Melanocyte of skin (primary cell): ENCODE measurements around the gene WNT9A.

GRCh38 chr1:226223768-226224625 lies 533 bp downstream of the MIXL1 start:
- CAGE, long polyA plus RNA, 2 experiments = no peak in any of the 2 experiments

DNA sequence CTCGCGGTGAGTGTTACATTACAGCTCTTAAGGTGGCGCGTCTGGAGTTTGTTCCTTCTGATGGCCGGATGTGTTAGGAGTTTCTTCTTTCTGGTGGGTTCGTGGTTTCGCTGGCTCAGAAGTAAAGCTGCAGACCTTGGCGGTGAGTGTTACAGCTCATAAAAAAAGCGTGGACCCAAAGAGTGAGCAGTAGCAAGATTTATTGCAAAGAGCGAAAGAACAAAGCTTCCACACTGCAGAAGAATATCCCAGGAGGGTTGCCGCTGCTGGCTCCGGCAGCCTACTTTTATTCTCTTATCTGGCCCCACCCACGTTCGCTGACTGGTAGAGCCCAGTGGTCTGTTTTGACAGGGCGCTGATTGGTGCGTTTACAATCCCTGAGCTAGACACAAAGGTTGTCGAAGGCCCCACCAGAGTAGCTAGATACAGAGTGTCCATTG lies 17.8 kb upstream of the PARP1 start:
- CAGE, long polyA plus RNA, 2 experiments = no peak in any of the 2 experiments

GRCh38 chr1:226637060-226637627 lies 88.6 kb downstream of the STUM start:
- CAGE, long polyA plus RNA, 2 experiments = no peak in any of the 2 experiments

DNA sequence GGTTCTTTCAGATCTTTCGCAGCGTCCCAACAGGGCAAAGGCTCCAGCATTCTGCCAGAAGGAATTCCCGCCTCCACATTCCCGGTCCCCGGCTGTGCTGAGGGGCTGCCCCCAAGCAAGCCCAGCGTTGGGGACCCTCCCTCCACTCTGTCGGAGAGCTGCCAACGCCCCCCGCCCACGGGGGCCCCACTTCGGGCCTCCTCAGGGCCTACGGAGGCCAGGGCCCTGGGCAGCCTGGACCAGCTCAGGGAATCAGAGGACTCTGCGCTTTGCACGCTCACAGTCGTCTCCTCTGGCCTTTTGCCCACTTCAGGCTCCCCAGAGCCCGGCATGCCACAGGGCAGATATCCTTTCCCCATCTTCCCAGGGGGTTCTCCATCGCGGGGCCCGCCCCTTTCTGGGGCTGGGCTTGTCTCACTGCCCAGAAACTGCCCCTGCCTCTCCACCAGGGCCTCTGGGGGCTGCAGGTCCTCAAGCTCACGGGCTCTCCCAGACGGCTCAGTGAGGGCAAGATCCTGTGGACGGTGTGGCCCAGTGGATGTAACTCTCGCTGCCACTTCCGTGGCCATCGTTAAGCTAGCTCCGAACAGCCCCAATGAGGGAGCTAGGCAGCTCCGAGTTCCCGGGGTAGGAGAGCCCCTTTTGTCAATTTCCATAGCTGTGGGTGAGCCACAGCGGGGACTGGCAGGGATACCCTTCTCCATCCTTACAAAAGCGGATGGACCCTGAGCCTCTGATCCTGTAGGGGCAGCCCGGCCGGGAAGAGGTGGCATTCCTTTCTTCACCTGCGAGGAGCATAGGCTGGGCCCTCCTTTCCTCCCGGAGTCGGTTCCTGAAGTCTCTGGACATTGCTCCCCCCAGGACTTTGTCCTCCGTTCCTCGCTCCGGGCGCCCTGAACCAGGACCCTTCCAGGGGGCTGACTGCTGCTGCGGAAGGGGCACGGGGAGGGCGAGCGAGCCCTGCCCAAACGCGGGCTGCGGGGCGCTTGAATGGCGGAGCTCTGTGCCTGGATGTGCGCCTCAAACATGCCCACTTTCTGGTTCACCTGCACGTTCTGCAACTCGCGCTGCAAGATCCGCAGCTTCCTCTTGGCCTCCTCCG lies 2.7 kb downstream of the ITPKB start:
- CAGE, long polyA plus RNA, 2 experiments = no peak in any of the 2 experiments

DNA sequence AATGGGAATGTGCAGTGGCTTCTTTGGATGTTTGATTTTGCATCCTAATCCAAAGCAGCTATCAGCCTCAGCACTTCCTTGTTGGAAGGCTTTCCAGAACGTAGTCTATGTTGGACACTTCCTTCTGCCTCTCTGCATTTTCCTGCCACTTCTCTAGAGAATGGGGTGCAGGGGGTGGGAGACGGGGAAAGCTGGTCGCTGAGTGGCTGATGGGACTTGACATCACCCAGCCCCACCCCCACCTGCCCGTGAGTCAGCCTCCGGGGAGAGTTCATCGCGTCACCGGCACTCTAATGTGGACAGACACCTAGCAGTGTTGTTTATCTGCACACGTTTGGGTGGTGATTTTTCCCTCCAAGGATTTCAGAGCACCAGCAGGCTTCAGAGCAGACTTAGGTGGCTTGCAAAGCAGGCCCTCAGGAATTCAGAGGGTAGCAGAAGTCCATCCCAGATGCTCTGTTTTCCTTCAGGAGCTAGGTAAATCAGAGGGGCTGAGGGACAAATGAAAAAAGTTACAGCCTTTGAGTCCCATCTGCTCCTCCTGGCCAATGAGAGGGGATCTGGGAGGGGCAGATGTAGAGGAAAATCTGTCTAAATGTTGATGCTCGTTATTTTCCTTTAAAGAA lies 5.6 kb downstream of the PSEN2 start:
- CAGE, long polyA plus RNA, 2 experiments = no peak in any of the 2 experiments

- CAGE, long polyA plus RNA, 2 experiments = no peak in any of the 2 experiments
These were observed 20.5 kb upstream of the COQ8A start for GRCh38 chr1:226919363-226920296.

GRCh38 chr1:226989714-226990912 lies 50.0 kb downstream of the COQ8A start:
- CAGE, long polyA plus RNA, 2 experiments = no peak in any of the 2 experiments

DNA sequence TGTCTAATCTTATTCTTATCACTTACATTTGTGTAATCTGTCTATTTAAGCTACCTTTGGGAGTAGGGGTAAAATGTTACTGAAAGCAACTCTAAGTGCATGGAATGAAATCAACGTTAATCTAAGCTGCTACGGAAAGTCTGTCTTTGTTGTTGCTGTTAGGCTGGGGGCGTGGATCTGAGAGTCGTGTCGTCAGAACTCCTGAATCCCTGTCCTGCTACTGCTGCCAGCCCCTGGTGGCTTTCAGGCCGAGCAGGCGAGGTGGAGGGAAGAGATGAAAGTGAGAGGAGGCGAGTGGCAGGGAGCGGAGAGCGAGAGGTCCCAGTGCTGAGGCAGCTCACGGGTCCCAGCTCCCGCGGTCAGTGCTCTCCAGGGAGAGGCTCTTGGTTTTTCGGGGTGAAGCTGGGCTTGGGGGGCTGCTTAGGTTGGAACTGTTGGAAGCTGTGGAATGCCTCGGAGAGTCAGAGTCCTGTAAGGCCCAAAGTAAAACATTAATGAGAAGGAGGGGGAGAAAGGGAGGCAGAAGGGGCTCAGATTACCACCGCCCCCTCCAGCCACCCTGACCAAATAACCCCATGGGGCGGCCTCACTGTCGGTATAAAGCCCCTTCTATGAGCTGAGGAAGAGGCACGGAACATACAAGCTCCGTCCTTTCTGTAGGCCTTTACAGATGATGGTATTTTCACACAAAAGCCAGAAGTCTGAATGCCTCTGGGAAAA lies 54.0 kb downstream of the COQ8A start:
- CAGE, long polyA plus RNA, 2 experiments = no peak in any of the 2 experiments

DNA sequence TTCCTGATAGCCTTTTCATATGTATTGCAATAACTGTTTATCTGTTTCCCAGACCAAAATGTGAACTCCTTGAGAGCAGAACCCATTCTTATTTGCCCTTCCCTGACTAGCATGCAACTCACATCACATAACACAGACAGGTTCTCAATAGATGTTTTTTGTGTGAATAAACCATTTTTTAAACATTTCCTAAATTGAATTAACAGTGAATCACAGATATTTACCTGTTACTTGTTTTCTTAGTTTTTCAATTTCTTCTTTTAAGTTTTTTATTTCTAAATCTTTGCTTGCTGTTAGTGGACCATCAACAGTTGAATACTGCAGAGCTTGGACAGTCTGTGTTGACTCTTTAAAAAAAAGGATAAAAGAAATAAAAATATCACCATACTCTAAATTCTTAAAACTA lies 188.8 kb downstream of the COQ8A start:
- CAGE, long polyA plus RNA, 2 experiments = no peak in any of the 2 experiments

DNA sequence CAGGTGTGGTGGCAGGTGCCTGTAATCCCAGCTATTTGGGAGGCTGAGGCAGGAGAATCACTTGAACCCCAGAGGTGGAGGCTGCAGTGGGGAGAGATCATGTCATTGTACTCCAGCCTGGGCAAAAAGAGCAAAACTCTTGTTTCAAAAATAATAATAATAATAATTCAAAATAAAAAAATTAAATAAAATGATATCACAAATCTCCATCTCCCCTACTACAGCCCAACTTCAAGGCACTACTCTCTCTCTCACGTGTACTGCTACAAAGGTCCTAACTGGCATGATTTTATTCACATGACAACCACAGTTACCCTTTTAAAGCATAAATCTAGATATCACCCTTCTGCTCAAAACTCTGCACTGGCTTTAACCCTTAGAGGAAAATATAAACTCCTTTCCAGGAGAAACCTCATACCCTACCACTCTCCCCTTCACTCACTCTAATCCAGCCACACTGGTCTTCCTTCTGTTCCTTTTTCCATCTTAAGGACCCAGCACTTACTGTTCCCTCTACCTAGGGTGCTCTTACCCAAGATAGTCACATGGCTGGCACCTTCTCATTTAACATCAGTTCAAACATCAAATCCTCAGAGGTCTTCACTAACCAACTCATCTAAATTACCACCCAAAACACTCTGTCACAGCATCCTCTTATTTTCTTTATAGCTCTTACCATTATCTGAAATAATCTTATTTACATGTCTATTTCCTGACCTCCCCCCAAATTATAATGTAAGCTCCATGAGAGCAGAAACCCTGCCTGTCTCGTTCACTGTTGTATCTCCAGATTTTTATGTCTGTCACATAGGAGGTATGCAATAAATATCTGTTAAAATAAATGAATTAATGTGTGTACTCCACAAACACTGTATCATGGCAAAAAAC lies 29.2 kb downstream of the CDC42BPA start:
- CAGE, long polyA plus RNA, 2 experiments = no peak in any of the 2 experiments

DNA sequence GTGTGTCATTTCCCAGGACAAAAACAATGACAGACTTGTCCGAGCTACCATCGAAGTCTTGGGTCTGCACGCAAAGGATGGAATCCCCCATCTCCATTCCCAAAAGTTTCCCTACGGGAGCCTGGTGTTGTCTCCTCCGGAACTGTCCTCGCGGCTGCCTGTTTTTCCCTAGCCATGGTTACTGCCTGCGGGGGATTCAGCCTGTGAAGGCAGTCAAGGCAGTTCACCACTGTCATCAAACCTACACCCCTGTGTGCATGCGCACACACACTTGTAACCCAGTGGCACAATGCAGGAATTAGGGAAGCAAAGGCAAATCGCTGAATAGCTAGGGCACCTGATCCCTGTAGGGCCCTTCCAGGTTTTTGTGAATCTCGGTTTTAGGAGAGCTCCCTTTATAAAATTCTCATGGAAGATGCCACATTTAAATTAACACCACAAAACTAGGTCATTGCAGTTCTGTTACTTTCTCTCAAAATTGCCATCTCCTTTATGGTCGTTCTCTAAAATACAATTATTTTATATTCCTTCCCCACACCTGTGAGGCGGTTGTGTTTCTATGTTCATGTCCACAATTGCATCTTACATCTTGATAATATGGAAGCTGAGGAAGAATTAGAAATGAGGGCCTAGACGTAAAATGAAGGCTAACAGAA lies 934 bp upstream of the CDC42BPA start:
- CAGE, long polyA plus RNA, 2 experiments = no peak in any of the 2 experiments

DNA sequence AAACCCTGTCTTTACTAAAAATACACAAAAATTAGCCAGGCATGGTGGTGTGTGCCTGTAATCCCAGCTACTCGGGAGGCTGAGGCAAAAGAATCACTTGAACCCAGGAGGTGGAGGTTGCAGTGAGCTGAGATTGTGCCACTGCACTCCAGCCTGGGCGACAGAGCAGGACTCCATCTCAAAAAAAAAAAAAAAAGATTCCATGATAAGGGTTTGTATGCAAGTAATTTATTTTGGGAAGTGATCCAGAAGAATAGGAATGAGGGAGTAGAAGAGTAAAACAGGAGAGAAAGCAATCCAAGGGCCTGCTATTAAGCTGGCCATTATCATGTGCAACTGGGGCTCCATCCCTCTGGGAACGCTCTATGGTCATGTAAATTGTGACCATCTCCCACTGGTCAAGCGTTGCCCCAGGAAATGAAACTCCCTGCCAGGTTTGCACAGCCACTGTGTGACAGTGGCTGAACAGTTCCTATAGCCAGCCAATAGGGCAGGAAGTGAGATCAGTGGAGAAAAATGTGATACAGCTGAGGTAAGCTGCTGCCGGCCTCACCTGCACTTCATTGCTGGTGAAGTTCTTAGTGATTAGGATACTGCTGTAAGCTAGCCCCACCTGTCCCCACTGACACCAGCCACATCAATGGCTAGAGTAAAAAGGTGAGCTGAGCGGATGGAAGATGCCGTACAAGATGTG lies 38.1 kb upstream of the CDC42BPA start:
- CAGE, long polyA plus RNA, 2 experiments = no peak in any of the 2 experiments

DNA sequence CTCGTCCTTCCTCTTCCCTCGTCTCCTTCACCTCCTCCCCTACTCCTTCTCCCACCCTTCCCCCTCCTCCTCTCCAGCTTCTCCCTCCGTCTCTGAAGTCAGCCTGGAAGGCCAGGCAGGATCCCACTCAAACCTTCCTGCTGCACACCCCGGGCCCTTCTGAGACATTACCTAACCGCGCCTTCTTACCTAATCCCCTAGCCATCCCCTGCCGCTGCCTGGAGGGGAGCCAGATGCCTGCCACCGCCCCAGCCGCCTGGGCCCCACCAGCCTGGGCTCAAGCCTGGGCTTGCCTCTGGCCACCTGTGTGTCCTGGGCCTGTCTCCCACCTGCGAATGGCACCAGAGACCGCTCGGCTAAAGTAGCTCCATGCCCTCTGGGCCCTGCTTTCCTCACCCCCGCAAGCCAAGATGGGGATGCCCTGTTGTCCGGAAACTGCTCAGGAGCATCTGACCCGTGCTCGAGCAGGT lies 32.0 kb downstream of the WNT9A start:
- CAGE, long polyA plus RNA, 2 experiments = no peak in any of the 2 experiments

DNA sequence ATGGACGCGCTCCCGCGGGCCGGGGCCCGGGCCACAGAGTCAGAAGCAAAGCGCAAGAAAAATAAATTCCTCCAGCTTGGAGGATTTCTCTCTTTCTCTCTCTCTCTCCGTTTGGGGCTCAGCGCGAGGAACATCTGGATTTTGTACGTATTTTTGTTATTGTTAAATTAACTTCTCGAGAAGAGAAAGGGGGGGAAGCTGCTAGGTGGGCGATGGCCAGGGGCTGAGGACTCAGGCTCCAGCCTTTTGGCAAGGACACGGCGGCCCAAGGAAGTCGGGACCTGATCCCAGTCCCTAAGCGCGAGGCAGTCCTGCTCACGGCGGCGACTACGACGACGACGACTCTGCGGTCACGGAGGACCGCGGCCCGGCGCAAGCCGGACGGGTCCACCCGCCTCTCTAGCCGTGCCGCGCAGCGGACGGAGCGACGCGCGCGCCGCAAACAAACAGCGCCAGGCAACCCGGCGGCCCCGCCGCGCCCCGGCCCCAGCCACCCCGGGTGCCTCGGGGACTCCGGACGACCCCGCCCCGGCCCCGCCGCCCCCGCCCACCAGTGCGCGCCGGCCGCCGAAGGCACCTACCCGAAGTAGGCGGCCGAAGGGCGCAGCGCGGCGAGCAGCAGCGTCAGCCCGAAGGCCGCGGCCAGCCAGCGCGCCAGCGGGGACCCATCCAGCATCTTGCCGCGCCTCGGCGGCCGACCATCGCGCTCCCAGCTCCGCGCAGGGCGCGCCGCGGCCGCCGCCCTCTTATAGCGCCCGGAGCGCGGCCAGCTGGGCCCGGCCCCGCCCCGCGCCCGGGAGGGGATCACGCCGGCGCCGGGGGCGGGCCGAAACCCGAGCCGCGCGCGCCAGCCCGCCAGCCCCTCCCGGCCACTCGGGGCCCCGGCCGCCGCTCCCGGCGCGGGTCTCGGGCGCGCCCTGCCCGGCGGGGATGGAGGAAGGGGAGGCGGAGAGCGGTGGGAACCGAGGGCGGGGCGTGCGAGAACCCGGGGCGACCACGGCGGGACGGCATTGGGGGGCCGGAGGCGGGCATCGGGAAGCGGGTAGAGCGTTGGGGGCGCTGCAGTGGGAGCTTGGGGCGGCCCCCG lies at the start of gene WNT9A:
Gene WNT9A, minus strand, starts transcription at position 721 of the 1,087 bp plus-strand sequence.
- CAGE, long polyA plus RNA, 2 experiments = no peak in any of the 2 experiments

GRCh38 chr1:228083850-228084194 lies 1.3 kb downstream of the ARF1 start:
- CAGE, long polyA plus RNA, 2 experiments = no peak in any of the 2 experiments

DNA sequence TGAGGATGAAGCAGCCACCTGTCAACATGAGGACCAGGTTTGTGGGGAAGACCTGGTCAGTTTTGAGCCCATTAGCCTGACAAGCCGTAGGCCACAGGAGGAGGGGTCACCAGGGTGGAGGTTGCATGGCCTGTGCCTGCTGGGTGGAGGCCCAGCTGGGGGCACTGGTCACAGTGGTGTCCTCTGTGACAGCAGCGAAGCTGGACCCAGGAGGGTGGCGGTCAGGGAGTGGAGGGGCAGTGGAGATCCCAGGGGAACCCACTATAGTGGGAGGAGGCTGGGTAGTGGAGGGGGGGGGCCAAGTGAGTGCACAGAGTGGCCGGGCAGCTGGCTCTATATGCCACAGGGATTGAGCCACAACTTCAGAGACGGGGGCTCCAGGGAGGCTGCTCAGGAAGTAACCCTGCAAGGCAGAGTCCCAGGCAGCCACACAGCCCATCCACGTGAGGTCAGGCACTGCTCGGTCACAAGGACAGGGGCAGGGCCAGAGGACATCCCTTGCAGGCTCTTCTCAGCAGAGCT lies 2.2 kb upstream of the C1orf35 start:
- CAGE, long polyA plus RNA, 2 experiments = no peak in any of the 2 experiments

DNA sequence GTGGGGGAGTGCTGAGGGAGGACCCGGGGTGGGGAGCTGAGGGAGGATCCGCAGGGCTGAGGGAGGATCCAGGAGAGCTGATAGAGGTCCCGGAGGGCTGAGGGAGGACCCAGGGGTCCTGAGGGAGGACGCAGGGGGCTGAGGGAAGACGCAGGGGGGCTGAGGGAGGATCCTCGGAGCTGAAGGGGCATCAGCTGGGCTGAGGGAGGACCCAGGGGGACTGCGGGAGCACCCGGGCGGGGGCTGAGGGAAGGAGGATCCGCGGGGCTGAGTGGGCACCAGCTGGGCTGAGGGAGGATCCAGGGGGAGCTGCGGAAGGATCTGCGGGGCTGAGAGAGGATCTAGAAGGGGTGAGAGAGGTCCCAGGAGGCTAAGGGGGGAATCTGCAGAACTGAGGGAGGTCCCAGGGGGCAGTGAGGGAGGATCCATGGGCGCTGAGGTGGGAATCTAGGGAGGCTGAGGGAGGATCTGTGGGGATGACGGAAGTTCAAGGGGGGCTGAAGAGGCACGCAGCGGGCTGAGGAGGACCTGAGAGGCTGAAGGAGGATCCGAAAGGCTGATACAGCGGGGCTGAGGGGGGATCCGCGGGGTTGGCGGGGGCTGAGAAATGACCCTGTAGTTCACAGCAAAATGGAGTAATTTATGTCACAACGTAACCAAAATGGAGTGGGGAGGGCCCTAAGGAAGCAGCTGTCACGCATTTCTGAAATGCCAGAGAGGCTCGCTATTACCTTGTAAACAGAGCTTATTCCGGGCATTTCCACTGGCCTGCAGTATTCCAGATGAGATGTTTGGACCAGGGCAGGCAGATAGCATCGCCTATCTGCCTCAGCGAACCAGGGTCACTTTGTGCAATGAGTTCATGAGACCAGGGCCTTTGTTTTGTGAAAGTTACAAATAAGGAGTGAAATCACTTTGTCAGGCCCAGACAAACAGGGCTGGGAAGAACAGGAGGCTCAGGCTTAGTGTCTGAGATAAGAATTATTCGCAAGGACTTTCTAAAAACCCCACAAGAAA lies 787 bp upstream of the MRPL55 start:
- CAGE, long polyA plus RNA, 2 experiments = no peak in any of the 2 experiments

- CAGE, long polyA plus RNA, 2 experiments = no peak in any of the 2 experiments
These were observed 4.3 kb upstream of the GJC2 start for GRCh38 chr1:228145263-228146054.

- CAGE, long polyA plus RNA, 2 experiments = no peak in any of the 2 experiments
These were observed 2.4 kb upstream of the GJC2 start for GRCh38 chr1:228147132-228147844.

DNA sequence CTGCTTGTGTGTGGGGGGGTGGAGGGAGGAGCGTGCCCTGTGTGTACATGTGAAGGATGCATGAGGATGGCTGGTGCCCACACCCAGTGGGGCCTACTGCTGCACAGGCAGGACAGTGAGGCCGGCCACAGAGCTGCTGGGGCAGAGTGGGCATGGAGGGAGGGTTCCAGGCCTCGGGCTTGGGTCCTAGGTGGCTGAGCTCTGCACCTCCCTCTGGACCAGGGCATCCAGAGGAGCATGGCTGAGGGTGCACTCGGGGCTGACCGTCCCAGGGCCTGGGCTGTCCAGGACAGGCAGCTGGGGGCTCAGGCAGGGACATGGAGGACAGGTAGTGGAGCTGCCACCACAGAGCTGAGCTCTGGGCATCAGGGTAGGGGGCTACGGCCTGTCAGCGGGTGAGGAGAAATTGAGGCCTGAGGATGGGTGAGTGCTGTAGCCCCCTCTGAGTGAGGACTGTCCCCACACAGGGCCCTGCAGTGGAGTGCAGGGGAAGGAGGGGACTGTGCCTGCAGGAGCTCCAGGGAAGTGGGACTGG lies 1.9 kb downstream of the GJC2 start:
- CAGE, long polyA plus RNA, 2 experiments = no peak in any of the 2 experiments